PC-3 (cell line): ENCODE measurements around a stretch of chr10.

DNA sequence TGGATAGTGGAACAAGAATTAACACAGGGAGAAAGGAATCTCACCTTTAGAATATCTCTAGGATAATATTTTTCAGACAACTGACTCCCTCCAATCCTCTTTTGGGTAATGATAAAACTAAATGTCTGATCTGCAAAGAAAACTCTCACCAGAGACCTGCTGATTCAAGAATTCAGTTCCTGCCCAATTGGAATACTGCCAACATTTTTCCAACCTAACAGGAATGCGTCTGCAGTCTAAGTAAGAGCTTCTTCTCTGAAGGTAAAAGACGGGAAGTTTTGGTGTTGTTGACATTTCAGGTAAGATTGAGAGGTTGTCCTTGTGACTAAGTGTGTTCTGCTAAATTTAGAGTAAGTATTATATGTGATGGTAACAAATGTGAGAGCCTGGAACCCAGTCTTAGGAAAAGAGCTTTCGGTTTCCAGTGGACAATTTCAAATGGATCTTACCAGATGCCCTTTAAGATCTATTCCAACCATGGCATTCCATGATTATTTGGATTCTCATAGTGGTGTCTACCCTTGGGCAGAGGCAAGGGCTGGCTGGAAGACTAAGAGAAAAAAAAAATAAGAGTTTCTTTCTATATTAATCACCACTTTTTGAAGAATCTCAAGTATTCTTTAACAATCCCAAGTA is 17.7 kb downstream of the IFIT5 start:
- RAMPAGE, long total RNA, result no peak

DNA sequence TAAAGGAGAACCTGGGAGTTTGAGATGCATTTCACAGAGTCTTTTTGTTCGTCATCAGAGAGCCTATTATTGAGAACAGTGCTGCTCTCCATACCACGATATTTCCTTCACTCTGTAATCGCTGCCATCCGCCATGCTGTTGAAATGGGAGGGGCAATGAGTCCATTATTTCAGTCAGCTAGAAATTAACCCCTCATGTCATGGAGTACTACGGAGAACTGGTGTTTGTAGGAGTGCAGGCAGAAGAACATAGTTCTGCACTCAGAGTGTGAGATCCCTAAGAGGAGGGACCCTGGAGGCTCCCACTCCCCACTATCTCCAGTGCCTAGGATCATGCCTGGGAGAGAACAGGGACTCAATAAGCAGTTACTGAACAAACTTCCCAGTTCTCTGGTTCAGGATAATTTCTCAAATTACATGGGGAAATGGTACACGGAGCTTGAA is 59.2 kb downstream of the SLC16A12 start:
- RAMPAGE, long total RNA, result no peak

GRCh38 chr10:89478474-89479166 is 56.8 kb downstream of the SLC16A12 start:
- RAMPAGE, long total RNA, result no peak

GRCh38 chr10:89602165-89602564 is 42.9 kb downstream of the PANK1 start:
- RAMPAGE, long total RNA, result no peak

- RAMPAGE, long total RNA, result no peak
These were observed 2.0 kb upstream of the KIF20B start for GRCh38 chr10:89699403-89699790.

DNA sequence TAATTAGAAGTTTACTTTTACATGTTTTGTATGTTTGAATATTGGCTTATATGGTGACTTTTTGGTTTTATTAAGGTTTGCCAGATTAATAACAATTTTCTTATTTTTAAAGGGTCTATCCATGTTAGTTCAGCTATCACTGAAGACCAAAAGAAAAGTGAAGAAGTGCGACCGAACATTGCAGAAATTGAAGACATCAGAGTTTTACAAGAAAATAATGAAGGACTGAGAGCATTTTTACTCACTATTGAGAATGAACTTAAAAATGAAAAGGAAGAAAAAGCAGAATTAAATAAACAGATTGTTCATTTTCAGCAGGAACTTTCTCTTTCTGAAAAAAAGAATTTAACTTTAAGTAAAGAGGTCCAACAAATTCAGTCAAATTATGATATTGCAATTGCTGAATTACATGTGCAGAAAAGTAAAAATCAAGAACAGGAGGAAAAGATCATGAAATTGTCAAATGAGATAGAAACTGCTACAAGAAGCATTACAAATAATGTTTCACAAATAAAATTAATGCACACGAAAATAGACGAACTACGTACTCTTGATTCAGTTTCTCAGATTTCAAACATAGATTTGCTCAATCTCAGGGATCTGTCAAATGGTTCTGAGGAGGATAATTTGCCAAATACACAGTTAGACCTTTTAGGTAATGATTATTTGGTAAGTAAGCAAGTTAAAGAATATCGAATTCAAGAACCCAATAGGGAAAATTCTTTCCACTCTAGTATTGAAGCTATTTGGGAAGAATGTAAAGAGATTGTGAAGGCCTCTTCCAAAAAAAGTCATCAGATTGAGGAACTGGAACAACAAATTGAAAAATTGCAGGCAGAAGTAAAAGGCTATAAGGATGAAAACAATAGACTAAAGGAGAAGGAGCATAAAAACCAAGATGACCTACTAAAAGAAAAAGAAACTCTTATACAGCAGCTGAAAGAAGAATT is 36.2 kb downstream of the KIF20B start:
- RAMPAGE, long total RNA, result no peak

DNA sequence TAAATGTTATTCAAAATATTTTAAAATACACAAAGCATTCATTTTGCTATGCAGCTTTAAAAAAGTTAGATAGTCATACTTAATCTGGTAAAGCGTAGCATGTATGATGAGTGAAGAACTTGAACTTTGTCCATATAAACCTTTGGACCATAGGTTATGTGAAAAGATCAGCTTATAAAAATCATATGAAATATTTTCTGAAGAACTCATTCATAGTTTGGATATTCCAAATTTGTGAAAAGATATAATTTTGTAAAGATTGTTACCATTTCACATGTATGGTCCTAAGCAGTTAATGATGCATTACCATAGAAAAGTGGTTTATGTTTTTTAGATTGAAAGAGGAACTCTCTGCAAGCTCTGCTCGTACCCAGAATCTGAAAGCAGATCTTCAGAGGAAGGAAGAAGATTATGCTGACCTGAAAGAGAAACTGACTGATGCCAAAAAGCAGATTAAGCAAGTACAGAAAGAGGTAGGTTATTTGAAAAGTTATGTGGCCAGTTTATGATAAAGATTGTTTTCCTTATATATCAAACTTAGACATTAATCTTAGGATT is 37.3 kb downstream of the KIF20B start:
- RAMPAGE, long total RNA, result no peak

DNA sequence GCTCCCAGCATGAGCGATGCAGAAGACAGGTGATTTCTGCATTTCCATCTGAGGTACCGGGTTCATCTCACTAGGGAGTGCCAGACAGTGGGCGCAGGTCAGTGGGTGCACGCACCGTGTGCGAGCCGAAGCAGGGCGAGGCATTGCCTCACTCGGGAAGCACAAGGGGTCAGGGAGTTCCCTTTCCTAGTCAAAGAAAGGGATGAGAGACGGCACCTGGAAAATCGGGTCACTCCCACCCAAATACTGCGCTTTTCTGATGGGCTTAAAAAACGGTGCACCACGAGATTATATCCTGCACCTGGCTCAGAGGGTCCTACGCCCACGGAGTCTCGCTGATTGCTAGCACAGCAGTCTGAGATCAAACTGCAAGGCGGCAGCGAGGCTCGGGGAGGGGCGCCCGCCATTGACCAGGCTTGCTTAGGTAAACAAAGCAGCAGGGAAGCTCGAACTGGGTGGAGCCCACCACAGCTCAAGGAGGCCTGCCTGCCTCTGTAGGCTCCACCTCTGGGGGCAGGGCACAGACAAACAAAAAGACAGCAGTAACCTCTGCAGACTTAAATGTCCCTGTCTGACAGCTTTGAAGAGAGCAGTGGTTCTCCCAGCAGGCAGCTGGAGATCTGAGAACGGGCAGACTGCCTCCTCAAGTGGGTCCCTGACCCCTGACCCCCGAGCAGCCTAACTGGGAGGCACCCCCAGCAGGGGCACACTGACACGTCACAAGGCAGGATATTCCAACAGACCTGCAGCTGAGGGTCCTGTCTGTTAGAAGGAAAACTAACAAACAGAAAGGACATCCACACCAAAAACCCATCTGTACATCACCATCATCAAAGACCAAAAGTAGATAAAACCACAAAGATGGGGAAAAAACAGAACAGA is 310.0 kb downstream of the KIF20B start:
- RAMPAGE, long total RNA, result no peak

GRCh38 chr10:90813700-90814055 is 44.2 kb downstream of the HTR7 start:
- RAMPAGE, long total RNA, result no peak

DNA sequence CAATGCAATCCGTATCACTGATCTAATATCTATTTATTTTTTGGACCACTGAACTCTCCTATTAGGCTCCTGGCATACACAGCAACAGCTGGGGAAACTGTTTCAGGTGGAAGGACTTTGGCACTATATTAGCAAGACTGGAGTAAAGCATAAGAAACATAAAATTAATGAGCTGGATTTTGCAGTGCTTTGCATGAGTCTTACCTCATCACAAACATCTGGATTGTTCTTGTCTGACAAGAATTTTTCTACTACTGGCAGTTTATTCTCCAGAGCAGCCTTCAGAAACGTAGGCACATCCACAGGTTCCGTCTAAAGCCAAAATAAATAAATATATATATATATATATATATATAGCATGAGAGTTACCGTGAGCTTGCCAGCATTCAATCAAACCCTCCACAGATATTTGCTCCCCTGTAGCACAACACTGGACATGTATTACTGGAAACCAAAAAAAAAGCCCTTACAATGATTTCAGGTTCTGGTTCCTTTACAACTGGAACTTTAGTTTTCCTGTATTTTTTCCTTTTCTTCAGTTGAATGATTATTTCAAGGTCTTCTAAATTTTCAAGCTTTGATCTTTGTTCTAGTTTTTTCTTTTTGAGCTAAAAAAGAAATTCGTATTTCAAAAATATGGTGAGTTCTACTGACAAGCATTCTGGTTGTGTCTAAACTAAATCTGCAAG is 2.1 kb downstream of the ANKRD1 start:
- RAMPAGE, long total RNA, result no peak

GRCh38 chr10:90935443-90936121 is 14.7 kb upstream of the ANKRD1 start:
- RAMPAGE, long total RNA, result no peak

- RAMPAGE, long total RNA, result no peak
These were observed 44.8 kb upstream of the ANKRD1 start for GRCh38 chr10:90965600-90966212.

- RAMPAGE, long total RNA, result no peak
These were observed 25.9 kb upstream of the PCGF5 start for GRCh38 chr10:91194423-91195064.

- RAMPAGE, long total RNA, result no peak
These were observed 43.2 kb downstream of the PPP1R3C start for GRCh38 chr10:91589765-91590074.

- RAMPAGE, long total RNA, result no peak
These were observed 2.7 kb downstream of the PPP1R3C start for GRCh38 chr10:91629739-91630914.

DNA sequence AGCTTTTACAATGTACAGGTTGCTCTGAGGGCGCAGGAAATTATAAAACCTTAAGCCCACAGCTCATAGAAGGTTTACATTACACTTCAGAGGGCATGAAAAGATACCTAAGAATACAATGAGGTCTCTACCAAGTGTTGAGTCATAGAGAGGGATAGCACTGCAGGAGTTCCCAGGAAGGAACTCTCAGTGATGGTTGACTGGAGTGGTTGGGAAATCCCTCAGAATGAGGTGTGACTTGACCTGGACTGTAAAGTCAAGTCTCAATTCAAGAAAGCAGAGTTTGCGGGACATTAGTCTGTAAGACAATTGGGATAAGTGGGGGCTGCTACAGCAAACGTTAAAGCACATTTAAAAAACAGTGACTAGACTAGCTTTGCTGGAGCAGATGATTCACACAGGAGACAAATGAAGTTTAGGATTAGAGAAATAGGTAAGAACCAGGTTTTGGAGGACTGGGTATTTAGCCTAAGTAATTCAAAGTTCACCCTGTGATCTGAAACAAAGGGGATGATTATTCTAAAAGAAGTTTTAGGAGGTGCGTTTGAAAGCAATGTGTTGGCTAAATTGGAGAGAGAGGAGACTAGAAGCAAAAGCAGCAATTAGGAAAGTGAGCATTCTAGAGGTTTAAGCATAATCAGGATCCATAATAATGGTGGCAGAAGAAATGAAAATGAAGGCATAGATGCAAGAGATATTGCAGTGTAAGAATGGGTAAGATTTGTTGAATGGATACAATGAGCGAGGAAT is 22.1 kb downstream of the TNKS2 start:
- RAMPAGE, long total RNA, result no peak

GRCh38 chr10:91848349-91848859 is 50.2 kb downstream of the TNKS2 start:
- RAMPAGE, long total RNA, result no peak

GRCh38 chr10:91942327-91942744 is 18.8 kb downstream of the BTAF1 start:
- RAMPAGE, long total RNA, result no peak

- RAMPAGE, long total RNA, result no peak
These were observed 32.7 kb downstream of the BTAF1 start for GRCh38 chr10:91956080-91956829.

GRCh38 chr10:92006262-92006769 is 82.7 kb downstream of the BTAF1 start:
- RAMPAGE, long total RNA, result no peak